Tibial artery (tissue), 1 donor: ENCODE measurements around a stretch of chr3.

DNA sequence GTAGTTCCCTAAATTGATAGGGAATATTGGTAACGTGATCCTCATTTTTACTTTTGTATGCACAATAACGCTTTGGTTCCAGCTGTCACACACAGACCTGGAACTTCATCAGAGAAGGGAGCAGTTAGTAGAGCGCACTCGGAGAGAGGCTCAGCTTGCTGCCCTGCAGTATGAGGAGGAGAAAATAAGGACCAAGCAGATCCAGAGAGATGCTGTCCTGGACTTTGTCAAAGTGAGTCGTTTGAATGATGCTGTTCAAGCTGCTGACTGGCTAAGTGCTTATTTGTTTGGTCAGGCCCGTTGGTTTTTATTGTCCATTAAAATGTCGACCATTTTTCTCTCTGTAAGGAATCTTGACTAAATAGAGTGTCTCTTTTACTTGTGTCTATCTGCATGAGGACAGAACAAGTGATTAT, 56.7 kb downstream of the LRCH3 start:
- PRO-cap, result no peak

DNA sequence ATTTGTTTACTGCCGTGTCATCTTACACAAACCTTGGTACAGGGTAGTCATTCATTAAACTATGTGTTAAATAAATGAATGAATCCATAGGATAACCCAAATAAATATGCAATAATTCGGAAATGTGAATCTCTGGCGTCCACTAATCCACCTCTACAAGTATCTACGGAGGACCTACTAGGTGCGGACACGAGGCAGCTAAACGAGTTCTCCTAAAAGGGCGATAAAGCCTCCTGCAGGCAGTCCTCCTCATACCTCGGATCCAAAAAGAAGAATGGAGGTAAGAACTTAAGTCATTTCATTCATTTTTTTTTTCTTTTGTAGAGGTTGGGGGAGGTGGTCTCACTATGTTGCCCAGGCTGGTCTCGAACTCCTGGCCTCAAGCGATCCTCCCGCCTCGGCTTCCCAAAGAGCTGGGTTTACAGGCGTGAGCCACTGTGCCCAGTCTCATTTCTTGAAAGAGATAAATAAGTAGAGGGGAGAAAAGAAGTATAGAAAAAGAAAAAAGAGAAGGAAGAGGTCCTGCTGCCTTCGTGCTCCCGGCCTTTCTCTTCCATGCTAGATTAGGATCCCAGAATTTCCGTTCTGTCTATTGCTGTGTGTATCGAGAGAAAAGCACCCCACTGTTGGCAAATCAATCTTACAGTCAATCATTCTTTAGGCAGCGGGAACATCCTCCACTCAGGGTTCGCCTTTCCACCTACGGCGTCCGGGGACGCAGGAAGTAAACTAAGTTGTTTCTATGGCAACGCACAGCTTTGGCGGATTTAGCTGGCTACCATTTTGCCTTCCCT, 598 bp upstream of the RPL35A start:
- PRO-cap, result no peak

DNA sequence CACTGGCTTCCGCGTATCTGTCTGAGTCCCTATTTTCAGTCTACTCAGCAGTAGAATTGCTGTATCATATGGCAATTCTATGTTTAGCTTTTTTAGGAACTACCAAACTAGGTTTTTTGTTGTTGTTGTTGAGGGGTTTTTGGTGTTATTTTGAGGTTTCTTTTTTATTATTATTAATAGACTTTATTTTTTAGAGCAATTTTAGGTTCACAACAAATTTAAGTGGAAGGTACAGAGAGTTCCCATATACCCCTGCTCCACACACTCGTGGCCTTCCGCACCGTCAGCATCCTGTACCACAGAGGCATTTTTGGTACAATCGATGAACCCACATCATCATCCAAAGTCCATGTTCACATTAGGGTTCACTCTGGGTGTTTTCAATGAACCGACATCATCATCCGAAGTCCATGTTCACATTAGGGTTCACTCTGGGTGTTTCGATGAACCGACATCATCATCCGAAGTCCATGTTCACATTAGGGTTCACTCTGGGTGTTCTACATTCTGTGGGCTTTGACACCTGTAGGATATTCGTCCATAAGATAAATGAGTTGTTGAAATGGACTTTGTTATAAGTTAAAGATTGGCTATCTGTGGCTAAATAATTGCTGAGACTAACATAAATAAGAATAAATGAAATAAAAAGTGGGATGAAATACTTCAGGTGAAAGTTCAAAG, 67.9 kb downstream of the LMLN start:
- PRO-cap, result no peak